ENCODE measurements around the genes SPR, C2orf78 and TLX2.

DNA sequence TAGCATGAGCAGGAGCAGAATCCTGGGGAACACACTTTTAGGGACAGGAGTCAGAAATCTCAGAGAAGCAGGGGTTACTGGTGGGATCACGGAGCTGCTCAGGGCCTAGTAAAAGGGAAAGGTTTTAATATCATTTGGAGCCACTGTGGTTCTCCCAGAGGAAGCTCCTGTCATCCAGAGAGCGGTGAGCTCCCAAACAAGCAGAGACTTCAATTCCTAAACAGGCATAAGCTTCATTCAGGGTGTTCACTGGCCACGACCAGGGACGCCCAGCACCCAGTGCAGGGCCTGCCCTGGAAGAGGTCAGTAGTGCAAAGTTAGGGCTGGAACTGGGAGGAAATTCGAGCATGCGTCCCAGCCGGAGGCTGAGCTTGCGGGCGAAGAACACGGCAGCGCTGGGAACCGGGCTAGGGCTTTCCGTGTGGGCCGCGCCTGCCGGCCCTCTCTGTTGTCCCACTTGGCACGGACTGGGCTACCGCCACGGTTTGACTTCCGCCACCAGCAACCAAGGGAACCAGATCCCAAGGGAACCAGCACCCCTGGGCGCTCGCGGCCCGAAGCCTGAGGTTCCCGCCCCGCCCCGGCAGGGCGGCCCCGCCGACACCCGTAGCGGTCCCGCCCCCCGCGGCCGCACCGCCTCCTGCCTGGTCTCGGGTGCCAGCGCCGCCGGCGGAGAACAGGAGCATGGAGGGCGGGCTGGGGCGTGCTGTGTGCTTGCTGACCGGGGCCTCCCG, at the start of gene SPR:
Gene SPR, plus strand, starts transcription at position 660 of the 734 bp plus-strand sequence.
- RRBS: 4% methylated on average over 21 of the region's 46 CpGs

- RRBS: no CpG with 5 or more reads among the region's 4 CpGs
Measured at GRCh38 chr2:72953852-72954279, 36.5 kb downstream of the EMX1 start.

DNA sequence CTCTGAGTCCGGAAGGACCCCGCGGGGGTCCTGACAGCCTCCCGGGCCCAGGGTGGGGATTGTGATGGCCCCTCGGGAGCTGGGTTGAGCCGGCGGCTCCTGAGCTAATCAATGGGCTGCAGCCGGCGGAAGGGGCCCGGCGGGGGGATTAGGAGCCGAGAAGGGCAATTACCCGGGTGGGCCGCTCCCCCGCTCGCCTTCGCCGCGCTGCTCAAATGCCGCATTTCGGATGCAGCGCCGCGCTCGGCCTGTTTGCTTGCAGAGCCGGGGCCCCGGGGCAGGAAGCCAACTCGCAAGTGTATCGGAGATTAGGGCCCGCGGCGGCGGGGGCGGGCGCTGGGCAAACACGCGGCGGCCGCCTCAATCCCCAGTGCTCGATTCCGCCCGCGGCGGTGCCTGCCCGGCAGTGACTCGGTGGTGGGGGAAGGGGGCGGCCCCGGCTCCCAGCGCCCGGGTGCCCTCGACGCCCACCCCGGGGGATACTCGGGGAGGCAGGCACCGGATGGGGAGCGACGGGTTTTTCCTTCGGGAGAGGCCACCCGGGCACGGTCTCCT, 26.8 kb upstream of the NOTO start:
- RRBS: 93% methylated on average over 30 of the region's 60 CpGs

DNA sequence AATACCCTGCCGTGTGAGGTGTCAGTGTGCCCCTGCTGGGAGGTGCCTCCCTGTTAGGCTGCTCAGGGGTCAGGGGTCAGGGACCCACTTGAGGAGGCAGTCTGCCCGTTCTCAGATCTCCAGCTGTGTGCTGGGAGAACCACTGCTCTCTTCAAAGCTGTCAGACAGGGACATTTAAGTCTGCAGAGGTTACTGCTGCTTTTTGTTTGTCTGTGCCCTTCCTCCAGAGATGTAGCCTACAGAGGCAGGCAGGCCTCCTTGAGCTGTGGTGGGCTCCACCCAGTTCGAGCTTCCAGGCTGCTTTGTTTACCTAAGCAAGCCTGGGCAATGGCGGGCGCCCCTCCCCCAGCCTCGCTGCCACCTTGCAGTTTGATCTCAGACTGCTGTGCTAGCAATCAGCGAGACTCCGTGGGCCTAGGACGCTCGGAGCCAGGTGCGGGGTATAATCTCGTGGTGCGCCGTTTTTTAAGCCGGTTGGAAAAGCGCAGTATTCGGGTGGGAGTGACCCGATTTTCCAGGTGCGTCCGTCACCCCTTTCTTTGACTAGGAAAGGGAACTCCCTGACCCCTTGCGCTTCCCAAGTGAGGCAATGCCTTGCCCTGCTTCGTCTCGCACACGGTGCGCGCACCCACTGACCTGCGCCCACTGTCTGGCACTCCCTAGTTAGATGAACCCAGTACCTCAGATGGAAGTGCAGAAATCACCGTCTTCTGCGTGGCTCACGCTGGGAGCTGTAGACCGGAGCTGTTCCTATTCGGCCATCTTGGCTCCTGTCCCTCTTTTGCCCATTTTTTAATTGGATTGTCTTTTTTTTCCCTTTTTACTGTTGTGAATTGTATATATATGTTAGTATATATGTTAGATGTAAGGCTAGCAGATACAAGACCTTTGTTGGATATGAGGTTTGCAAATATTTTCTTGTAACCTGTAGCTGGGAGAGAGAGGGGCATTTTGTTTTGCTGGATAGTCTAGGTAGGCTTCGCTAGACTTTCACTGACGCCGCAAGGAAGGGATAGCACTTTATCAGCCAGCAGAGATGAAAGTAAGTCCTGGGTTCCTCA, 100.0 kb downstream of the ALMS1 start:
- RRBS: no CpG with 5 or more reads among the region's 35 CpGs

GRCh38 chr2:73601060-73601570, 41.1 kb downstream of the NAT8 start:
- RRBS: no CpG with 5 or more reads among the region's 9 CpGs

GRCh38 chr2:73684986-73685332, 42.7 kb upstream of the NAT8 start:
- RRBS: no CpG with 5 or more reads among the region's 8 CpGs

- RRBS: no CpG with 5 or more reads among the region's 5 CpGs
Measured at GRCh38 chr2:73783968-73784483, at the start of gene C2orf78. Gene C2orf78 (plus strand): TSS chr2:73784183.

DNA sequence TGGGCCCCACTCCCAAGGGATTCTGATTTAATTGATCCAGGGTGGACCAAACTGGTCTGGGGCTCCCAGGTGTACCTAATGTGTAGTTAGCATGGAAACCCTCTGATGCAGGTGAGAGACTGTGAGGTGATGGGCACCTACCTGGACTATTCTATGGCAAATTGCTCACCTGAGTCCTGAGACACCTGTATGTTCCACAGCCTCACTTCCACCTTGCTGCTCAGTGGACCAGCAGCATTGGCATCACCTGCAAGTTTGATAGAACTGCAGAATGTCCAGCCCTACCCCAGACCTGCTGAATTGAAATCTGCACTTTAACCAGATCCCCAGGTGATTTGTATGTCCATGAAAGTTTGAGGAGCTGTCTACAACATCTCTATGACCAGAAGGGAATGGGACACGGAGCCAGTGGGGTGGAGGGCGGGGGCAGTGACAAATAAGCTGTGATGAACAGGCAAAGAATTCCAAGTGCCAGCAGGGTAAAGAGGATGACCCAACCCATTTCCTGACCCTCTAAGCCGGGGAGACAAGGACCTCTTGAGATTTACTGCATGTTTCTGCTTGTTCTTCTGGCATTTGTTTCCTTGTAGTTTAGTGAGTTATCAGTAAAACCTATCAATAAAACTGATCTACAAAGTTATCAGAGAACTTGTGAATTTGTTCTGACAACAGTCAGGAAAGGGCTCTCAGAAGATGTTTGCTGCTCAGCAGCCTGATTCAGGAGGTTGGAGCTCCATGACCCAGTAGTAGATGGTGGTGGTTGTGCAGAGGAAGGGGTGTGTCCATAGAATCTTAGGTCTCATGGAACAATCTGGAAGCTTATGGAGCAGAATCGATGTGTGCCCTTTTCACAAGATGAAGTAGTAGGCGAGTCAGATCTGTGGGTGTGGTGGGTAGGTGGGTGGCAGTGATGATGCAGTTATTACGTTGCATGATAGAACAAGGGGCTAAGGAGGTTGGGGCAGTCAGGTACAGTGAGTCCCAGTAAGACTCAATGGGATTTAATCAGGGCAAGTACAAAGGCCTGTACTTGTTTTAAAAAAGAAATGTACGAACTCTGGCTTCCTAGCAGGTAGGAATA, 8.7 kb downstream of the TET3 start:
- RRBS: no CpG with 5 or more reads among the region's 7 CpGs

GRCh38 chr2:74020977-74021790, 36.5 kb downstream of the TET3 start:
- RRBS: no CpG with 5 or more reads among the region's 9 CpGs

DNA sequence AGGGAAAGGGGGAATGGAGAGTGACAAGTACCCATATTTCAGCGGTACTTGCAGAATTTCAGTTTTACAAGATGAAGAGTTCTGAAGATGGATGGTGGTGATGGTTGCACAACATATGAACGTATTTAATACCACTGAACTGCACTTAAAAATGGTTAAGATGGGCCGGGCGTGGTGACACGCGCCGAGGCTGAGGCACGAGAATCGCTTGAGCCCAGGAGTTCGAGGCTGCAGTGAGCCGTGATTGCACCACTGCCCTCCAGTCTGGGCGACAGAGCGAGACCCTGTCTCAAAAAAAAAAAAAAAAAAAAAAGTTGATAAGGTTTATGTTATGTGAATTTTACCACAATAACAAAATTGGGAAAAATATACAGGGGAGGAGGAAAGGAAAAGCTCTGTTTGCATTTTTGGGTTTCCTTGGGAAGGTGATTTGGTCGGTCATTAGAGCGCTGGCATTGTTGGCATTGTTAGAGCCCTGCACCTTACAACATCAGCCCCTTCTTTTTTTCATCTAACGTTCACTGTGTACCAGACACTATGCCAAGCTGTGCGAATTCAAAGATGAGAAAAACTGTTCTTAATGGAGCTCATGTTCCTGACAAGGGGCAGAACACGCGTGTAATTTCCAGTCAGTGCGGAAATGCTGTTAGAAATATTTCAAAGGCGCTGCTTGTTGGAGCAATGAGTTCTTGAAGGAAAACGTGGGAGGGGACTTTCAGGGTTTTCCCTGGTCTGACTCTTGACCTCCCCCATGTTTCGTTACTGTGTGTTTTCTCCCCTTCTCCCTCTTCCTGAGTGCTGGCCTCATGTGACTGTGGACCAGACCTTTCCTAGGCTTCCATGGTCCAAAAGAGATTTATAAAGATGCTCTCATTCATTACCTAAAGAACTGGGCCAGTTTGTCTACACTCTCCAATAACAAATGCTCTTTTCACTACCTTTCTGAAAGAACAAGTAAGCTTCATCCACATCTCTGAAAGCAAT, 1.3 kb downstream of the MTHFD2 start:
- RRBS: no CpG with 5 or more reads among the region's 23 CpGs

DNA sequence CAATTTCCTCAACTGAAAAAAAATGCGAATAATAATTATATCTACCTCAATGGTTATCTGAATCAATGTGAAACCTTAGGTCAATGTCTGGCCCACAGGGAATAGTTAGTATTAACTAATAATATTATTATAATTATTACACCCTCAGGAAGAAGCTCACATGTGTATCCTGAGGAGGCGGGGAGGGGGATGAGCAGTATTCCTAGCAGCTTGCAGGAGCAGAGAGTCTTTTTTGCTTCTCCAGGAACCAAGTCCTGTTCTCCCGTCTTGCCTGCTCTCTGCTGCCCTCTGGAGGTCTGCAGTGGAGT, 8.5 kb downstream of the SLC4A5 start:
- RRBS: no CpG with 5 or more reads among the region's 3 CpGs

- RRBS: no CpG with 5 or more reads among the region's 12 CpGs
Measured at GRCh38 chr2:74413054-74414036, 8.1 kb downstream of the C2orf81 start.

DNA sequence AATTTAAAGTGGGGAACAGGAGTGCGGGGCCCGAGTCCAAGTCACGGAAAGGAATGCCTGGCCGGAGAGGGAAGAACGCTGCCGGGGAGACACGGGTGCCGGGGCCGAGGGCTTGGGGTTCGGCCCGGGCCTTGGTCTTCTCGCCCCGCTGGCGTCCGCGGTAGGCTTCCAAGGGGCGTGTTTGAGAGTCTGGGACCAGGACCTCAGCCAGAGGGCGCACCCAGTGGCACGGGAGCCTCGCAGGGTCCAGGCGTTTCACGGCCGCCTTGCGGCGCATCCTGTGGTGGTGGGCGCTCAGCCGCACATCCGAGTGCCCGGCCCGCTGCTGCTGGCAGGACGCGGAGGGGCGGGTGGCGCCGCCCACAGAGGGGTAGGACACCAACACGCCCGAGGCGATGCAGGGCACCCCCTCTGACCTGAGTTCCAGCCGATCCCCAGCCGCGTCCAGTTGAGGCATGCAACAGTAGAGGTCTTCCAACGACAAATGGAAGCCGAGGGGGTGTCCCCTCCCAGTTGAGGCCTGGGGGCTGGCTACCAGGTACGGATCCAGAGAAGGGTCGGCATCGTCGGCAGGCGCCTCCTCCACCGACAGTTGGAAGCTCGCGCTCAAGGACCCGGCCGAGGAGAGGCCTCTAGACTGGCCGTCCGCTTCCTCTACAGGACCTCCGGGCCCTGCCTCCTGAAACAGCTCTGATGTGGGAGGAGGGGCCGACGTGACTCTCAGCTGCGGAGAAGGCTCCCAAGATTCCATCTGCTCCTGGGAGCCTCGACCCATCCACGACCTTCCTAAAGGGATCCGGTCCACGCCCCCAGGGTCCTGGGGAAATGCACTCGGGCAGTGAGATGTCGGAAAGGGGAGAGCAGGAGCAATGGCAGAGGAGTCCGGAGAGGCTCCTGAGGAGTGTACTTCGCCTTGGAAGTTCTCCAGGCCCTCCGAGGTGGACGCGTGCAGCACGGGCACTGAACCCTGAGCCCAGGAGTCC, 6.3 kb downstream of the C2orf81 start:
- RRBS: 75% methylated on average over 9 of the region's 71 CpGs

- RRBS: 94% methylated on average over 1 of the region's 21 CpGs
Measured at GRCh38 chr2:74429450-74430582, 8.3 kb downstream of the WDR54 start.

- RRBS: 39% methylated on average over 24 of the region's 72 CpGs
Measured at GRCh38 chr2:74513847-74514761, at the start of gene TLX2. Gene TLX2 (plus strand): TSS chr2:74514450.

- RRBS: 97% methylated on average over 51 of the region's 131 CpGs
Measured at GRCh38 chr2:74515418-74516684, 1.6 kb downstream of the TLX2 start.

- RRBS: 6% methylated on average over 22 of the region's 68 CpGs
Measured at GRCh38 chr2:74554931-74555998, 745 bp downstream of the DOK1 start.

- RRBS: no CpG with 5 or more reads among the region's 1 CpG
Measured at GRCh38 chr2:74707443-74707930, 53.4 kb downstream of the SEMA4F start.

DNA sequence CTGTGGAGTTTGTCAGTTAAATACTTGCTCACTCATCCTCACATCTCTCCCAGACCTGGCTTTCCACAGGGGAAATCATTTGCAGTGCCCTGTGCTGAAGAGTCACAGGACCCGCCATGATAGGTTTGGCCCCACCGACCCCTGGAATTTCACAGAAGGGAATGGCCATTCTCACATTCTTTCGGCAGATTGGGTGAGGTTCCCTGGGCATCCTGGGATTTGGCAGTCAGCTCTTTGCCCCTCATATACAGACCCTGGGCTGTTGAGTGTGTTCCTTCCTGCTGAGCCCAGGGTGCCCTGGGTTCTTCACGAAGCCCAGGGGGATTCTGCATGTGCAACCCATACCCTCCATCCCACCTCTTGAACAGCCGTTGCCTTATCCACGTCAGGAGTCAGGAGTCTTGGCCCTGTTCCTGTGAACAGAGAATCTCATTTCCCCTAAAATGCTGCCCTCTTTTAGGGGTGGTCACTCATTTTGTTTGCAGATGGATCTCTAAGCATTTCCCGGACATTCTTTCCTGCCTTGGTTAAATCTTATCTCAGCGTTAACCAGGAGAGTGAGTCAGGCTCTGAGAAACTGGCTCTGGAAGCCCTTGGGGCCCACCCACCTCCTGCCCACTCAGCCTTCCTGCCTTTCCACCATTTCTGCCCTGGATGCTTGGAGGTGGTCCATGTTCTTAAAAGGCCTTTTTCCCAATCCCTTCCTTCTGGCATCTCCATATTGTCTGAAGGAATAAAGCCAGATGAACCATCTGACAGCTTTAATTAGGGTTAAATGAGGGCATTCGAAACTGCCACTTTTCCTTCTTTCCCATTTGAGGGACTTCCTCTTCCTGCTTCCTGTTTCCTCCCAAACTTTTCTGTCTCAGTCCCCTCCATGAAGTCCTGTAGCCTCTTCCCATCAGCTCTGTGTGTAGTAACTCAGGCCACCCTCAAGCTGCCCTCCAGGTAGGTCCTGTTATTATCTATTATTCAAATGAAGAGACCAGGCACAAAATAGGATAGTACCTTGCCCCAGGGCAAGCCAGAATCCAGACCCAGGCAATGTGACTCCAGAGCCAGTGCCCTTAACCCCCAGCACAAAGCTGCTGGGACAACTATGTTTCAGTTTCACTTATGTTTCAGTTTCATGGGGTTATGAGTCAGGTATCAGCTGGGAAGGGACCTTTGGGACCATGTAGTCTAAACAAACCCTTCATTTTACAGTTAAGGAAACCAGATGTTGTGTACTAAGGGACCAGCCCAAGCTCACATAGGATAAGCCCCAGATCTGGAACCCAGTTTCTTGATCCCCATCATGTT, 9.5 kb downstream of the HK2 start:
- RRBS: no CpG with 5 or more reads among the region's 9 CpGs

- RRBS: no CpG with 5 or more reads among the region's 8 CpGs
Measured at GRCh38 chr2:74869296-74870006, 35.5 kb downstream of the HK2 start.

Measured in HTR-8/SVneo (cell line).